GM23338 (cell line): ENCODE measurements around a stretch of chr12.

- PRO-cap: no peak
- RAMPAGE, long total RNA: no peak
Observed at GRCh38 chr12:92107179-92107710, 38.4 kb downstream of the BTG1 start.

DNA sequence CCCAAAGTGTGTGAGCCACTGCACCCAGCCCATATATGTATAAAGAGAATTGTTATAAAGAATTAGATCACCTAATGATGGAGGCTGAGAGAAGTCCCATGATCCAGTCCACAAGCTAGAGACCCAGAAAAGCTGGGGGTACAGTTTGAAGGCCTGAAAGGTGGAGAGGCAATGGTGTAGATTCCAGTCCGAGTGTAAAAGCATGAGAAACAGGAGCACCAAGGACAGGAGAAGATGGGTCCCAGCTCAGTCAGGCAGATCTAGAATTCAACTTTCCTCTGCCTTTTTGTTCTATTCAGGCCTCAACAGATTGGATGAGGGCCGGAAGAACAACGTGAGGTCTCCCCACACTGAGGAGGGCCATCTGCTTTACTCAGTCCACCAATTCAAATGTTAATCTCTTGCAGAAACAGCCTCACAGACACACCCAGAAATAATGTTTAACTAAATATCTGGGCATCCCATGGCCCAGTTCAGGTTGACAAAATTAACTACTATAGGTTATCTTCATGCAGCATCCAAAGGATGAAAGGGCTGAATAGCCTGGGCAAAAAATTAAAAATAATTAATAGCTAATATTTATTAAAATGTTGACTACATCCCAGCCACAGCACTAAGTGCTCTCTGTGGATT, 22.7 kb downstream of the BTG1 start:
- PRO-cap: no peak
- RAMPAGE, long total RNA: no peak

- PRO-cap: no peak
- RAMPAGE, long total RNA: no peak
Observed at GRCh38 chr12:92124133-92124959, 21.3 kb downstream of the BTG1 start.

GRCh38 chr12:92125331-92125601, 20.4 kb downstream of the BTG1 start:
- PRO-cap: no peak
- RAMPAGE, long total RNA: no peak

DNA sequence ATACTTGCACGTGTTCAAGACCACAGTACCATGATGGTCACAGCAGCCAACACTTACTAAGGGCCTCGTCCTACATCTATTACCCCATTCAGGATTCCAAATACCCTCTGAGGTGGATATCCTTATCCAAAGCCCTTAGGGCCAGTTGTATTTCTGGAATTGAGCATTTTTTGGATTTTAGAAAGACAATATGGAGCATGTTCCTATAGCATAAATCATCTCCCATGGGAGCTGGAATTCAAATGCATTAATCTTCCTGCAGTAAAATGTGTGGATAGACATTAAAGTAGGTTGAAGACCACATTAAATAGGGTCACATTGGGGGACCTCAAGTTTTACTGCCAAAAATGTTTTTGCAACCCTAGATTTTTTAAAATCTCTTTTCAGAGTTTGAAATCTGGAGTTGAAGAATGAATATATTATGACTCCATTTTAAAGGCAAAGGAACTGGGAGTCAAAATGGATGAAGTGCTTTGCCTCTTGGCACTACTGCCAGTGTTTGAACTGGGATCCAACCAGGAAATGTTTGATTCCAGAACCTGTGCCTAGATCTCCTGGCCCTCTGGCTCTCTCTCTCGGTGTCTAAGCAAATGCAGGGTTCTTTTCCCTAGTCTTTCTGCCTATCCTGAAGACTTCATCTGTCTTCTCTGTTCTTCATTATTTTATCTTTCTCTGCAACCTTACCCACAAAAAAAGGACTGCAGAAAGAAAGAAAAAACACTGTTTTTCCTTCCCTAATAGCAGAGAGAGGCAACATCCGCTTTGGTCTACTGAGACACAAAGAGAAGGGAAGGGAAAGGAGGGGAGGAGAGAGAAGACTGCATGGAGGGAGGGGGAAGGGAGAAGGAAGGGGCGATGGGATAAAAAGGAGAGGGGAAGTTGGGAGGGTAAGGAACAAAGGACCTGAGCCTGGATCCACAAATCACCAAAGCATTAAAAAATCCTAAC, 17.1 kb downstream of the BTG1 start:
- PRO-cap: no peak
- RAMPAGE, long total RNA: no peak

GRCh38 chr12:92138874-92139324, 6.7 kb downstream of the BTG1 start:
- PRO-cap: no peak
- RAMPAGE, long total RNA: no peak

- PRO-cap: bidirectional peak, plus-strand start at chr12:92144916, minus-strand start at chr12:92145145; bidirectional peak, plus-strand start at chr12:92145447, minus-strand start at chr12:92145411
- RAMPAGE, long total RNA: no peak
Observed at GRCh38 chr12:92144572-92145480, 820 bp downstream of the BTG1 start.

DNA sequence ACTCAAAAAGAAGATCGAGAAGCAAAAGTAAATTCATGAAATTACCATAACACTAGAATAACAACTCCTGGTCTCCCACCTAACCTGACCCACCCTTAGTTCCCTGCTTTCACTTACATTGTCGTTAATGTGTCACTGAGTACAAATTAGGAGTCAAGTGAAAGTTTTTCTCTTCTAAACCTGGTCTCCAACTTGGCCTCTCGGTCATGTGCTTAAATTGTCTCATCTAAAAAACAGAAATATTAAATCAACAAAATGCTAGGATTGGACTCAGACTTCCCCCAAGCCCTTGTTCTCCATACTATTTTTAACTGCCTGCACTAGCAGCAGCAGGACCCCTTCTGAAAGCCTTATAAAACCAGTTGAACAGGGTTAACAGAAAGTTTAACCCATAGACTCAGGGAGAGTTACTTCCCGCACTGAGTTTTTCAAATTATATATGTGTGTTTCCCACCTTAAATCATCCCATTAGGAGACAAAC, 1.9 kb upstream of the BTG1 start:
- PRO-cap: no peak
- RAMPAGE, long total RNA: no peak

DNA sequence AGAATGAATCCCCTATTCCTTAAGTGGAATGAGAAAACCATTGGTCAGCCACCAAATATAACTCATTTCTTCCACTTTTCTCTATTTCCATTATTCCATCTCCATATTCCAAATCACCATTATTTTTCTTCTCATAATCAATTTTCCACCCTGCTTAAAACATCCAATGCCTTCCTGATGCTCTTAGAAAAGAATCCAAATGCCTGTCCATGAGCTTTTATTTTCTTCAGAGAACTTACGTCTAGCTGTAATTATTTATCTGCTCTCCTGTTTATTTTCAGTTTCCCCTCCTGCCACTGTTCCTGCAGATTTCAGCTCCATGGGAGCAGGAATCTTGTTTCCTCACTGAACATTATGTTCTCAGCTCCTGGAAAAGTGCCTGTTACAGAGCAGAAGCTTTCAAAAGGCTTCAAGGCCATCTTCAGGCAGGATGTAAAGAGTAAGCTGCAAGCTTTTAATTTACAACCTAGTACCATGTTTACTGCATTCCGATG, 98.3 kb upstream of the BTG1 start:
- PRO-cap: no peak
- RAMPAGE, long total RNA: no peak

GRCh38 chr12:92347874-92348394, 202.3 kb upstream of the BTG1 start:
- PRO-cap: no peak
- RAMPAGE, long total RNA: no peak

DNA sequence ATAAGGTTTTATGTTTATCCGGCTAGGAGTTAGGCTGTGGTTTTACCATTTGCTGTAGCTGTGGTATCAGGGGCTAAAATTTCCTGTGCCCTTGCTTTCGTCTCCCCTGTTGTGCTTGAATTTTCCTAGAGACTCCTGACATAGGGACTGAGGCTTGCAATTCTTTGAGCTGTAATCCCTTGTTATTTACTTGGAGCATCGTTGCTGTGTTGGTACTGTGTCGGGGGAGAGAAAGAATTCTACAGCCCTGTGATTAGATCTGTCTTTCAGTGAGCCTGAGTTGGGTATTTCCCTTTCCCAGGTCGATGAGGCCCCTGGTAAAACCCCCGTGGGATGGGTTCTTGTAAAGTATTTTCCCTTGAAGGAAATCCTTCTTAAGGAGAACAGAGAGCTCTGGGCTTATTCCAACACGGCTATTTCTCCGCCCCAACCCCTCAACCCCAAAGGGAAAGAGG, 253.3 kb upstream of the BTG1 start:
- PRO-cap: no peak
- RAMPAGE, long total RNA: no peak

GRCh38 chr12:92399889-92400613, 254.4 kb upstream of the BTG1 start:
- PRO-cap: no peak
- RAMPAGE, long total RNA: no peak

DNA sequence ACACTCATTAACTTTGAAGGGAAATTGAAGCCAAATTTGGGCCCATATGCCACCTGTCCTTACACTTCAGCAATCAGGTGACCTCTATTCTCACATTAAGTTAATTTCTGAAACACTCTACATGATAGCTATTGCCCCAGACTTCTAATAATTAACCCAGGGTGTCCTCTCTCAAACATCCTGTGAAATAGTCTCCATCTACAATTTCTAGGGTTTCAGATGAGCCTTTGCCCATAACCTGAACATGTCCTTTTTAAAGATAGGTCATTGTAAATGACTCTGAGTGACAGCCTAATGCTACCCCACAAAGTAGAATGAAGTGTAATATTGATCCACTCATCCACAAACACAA, 155.8 kb upstream of the PLEKHG7 start:
- PRO-cap: no peak
- RAMPAGE, long total RNA: no peak

- PRO-cap: no peak
- RAMPAGE, long total RNA: no peak
Observed at GRCh38 chr12:92552176-92552375, 150.7 kb upstream of the PLEKHG7 start.

DNA sequence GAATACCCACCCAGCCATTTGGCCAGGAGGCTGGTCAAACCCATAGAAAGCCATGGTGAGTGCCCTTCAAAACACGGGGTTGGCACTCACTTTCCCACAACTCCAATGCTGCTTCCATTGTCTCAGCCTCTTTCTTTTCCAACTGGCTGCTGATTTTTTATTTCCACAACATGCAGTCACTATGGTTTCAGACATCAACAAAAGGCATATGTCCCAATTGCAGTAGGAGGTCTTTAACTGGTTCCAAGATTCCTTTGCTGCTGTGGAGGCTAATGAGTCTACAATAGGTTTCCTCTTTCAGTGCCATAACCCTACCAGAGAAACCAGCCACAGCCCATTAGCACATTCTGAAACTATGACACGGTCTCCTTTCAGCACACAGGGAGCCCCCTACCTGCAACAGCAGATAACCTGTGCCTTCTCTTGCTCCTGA, 32.3 kb downstream of the PLEKHG7 start:
- PRO-cap: no peak
- RAMPAGE, long total RNA: no peak

DNA sequence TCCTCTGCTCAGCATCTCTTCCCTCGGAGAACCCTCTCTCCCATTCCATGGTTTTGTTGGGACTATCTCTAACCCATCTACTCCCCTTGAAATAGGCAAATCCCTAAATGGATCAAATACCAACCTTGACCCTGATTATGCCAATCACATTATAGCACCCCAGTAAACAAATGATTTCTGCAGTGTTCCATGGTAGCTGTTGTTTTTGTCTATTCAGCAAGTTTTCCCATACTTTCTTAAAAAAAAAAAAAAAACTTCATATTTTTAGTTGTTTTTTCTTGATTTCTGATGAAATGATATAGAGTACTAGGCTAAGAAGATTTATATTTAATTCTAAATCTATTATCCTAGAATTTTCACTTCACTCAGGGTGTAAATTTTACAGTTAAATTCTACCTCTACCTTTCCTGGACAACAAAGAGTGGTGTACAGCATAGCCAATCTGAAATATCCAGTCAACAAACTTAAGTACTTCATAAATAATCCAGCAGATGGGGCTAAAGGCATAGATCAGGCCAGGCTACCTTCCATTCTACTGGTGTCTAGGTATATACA, 82.1 kb downstream of the PLEKHG7 start:
- PRO-cap: no peak
- RAMPAGE, long total RNA: no peak

DNA sequence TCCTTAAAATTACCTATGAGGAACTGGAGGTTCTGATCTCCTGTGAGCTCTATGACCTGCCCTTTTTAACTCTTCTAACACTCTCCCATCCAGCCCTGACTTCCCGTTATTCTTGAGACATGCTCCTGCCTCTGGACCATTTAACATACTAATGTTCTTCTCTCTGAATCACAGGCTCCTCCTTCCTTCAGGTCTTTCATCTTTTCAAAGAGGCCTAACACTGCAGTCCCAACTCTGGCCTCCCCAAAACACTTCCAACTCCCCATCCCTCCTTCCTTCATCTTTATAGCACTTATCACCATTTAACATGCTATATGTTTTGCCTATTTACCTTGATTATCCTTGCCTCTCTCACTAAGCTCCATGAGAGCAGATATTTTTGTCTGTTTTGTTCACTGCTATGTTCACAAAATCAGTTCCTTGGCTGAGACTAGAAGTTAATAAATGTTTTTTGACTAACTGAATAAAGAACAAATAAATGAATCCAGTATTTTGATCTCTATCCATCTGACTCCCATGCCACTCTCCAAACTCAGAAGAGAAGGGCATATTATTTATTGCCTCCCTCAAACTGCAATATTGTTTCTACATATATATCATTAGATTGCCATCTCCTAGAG, 104.5 kb downstream of the EEA1 start:
- PRO-cap: no peak
- RAMPAGE, long total RNA: no peak

GRCh38 chr12:92857169-92857610, 71.9 kb downstream of the EEA1 start:
- PRO-cap: no peak
- RAMPAGE, long total RNA: no peak

- PRO-cap: no peak
- RAMPAGE, long total RNA: no peak
Observed at GRCh38 chr12:93130295-93130801, 201.3 kb upstream of the EEA1 start.

- PRO-cap: no peak
- RAMPAGE, long total RNA: no peak
Observed at GRCh38 chr12:93317089-93317690, 60.5 kb upstream of the NUDT4 start.